ENCODE results near the genes CRTC1 and HOMER3.

DNA sequence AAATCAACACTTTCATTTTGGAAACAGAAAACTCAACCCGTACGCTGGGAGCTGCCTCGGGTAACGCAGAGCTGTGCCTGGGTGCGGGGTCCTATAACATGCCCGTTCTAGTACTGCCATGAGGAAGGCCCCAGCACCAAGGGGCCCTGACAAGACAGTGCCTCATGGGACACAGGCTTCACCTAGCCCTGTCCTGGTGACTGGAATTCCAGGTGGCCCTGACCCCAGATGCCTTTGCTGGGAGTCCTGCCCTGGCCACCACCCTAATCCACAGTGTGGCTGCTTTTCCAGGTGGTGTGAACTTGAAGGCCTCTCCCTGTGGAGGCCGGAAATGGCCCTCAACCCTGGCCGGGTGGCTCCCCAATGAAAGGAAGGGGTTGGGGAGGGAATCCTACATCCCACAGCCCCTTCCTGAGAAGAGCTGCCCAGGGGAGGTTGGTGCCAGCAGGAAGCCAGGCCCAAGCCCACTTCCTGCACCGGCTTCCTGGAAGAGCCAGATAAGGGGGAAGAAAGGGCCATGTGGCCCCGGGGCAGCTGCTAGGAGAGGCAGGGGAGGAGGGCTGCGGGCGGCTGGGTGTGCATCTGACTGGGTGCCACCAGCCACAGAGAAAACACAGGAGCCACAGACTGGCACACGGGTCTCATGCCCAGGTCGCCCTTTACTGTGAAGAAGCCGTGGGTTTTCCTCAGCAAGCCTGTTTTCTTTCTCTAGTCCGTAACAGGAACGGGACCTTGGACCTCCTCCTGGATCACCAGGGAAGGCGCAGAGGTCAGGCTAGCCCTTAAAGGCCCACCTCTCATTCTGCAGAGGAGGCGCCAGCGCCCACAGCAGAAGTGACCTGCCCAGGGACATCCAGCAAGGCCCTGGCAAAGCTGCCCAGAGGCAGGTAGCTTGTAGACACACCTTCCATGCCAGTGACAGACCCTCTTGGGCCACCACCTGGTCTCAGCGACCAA, 4.7 kb downstream of the LSM4 start:
- PRO-cap, result no peak
- RAMPAGE, long total RNA, 4 experiments, result no peak in any of the 4 experiments

DNA sequence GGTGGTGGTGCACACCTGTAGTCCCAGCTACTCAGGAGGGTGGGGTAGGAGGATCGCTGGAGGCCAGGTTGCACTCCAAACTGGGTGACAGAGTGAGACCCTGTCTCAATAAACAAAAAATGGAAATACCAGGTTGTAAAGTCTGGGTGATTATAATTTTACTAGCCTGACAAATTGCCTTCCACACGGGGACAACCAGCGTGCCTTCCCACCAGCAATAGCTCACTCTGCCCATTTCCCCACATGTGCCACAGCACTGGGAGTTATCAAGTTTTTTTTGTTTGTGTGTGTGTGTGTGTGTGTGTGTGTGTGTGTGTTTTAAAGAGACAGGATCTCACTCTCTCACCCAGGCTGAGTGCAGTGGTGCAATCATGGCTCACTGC, 22.3 kb downstream of the PGPEP1 start:
- PRO-cap, result no peak
- RAMPAGE, long total RNA, 4 experiments, result no peak in any of the 4 experiments

DNA sequence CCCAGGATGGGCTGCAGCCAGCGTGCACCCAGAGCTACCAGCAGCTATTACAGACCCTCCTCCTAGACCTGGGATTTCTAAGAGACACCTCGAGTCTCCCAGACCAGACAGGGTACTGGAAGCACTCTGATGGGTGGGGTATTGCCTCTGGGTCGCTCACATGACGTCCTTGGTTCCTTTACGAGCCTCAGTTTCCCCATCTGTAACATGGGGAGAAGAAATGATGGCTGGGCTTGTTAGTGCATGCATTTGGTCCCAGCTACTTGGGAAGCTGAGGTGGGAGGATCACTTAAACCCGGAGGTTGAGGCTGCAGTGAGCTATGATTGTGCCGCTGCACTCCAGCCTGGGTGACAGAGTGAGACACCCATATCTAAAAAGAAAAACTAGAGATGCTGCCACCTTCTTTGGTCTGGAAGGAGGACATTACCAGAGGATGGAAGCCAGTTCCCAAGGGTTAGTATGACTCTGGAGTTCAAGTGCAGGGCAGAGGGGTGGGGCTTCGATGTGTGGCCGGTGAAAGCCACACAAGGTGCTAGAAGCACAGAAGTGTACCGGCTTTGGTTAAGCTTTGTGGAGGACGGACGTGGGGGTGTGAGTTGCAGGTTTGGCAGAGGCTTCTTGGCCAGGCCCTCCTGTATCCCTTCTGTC, 5.0 kb upstream of the SSBP4 start:
- PRO-cap, result no peak
- RAMPAGE, long total RNA, 4 experiments, result no peak in any of the 4 experiments

- PRO-cap, result no peak
- RAMPAGE, long total RNA, 4 experiments, result no peak in any of the 4 experiments
Observed at GRCh38 chr19:18418465-18419101, 615 bp upstream of the SSBP4 start.

- PRO-cap, result bidirectional peak, plus-strand start at chr19:18433708, minus-strand start at chr19:18433606; bidirectional peak, plus-strand start at chr19:18433826, minus-strand start at chr19:18433804
- RAMPAGE, long total RNA, 4 experiments, result start-site peak on the plus strand in 4 of 4 experiments, at chr19:18433155-18433749 at its widest, 5 to 81 reads per replicate
Observed at GRCh38 chr19:18433068-18434126, 4.5 kb downstream of the ISYNA1 start.

- PRO-cap, result no peak
- RAMPAGE, long total RNA, 4 experiments, result no peak in any of the 4 experiments
Observed at GRCh38 chr19:18455894-18456231, 17.9 kb upstream of the ISYNA1 start.

DNA sequence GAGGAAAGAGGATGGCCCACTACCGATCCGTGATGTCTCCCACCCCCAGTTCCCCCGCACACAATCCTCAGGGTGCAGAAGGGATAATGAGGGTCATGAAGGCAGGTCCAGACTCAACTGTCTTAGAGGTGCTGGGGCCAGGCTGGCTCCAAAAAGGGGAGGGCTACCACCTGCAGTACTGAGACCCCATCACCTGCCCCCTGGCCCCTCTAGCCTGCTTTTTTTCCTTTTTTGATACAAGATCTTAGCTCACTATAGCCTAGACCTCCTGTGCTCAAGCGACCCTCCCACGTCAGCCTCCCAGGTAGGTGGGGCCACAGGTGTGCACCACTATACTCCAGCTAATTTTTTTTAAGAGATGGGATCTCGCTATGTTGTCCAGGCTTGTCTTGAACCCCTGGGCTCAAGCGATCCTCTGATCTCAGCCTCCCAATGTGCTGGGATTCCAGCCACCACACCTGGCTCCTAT, 20.6 kb upstream of the ISYNA1 start:
- PRO-cap, result no peak
- RAMPAGE, long total RNA, 4 experiments, result no peak in any of the 4 experiments

GRCh38 chr19:18501572-18502206, 20.2 kb downstream of the ELL start:
- PRO-cap, result no peak
- RAMPAGE, long total RNA, 4 experiments, result no peak in any of the 4 experiments

DNA sequence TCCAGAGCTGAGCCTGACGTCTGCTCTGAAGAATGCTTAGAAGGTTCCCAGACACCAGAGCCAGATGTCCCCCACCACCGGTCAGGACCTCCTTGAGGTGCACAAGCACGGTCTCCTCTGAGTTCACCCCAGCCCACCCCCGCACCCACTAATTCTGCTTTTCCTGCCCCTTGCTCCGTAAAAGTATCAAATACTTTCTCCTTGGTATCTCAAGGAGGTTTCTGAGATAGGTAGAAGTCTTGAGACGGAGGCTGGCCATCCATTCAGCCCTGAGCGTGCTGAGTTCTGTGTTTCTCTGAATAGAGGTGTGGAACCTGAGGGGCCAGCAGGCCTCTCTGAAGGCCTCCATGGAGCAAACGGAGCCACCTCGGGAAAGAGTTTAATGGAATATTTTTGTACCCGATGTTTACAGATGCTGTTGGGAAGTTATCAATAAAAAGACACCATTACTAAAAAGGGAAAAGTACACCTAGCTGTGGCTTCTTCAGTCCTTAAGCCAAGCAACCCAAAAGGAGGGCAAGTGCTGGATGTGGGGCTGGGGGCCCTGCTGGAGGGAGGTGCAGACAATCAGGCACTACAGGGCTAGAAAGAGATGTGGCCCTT, 2.6 kb upstream of the UBA52 start:
- PRO-cap, result no peak
- RAMPAGE, long total RNA, 4 experiments, result no peak in any of the 4 experiments

- PRO-cap, result no peak
- RAMPAGE, long total RNA, 4 experiments, result no peak in any of the 4 experiments
Observed at GRCh38 chr19:18572809-18573182, 1.1 kb downstream of the UBA52 start.

GRCh38 chr19:18573183-18573985, 1.7 kb downstream of the UBA52 start:
- PRO-cap, result no peak
- RAMPAGE, long total RNA, 4 experiments, result no peak in any of the 4 experiments

DNA sequence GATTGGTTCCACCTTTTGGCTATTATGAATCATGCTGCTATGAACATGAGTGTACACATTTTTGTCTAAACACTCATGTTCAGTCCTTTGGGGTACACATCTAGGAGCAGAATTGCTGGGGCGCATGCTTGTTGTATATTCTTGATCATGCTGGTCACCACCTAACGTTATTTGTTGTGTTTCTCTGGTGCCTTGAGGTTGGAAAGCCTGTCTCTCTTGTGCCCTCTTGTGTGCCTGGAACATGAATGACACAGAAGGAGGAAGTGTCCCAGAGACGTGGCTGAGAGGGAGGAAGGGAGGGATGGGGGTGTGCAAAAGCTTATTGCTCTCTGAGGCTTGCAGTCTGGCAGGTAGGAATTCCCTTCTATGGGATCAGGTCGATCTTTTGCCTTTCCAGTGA, 7.5 kb downstream of the KLHL26 start:
- PRO-cap, result no peak
- RAMPAGE, long total RNA, 4 experiments, result no peak in any of the 4 experiments

DNA sequence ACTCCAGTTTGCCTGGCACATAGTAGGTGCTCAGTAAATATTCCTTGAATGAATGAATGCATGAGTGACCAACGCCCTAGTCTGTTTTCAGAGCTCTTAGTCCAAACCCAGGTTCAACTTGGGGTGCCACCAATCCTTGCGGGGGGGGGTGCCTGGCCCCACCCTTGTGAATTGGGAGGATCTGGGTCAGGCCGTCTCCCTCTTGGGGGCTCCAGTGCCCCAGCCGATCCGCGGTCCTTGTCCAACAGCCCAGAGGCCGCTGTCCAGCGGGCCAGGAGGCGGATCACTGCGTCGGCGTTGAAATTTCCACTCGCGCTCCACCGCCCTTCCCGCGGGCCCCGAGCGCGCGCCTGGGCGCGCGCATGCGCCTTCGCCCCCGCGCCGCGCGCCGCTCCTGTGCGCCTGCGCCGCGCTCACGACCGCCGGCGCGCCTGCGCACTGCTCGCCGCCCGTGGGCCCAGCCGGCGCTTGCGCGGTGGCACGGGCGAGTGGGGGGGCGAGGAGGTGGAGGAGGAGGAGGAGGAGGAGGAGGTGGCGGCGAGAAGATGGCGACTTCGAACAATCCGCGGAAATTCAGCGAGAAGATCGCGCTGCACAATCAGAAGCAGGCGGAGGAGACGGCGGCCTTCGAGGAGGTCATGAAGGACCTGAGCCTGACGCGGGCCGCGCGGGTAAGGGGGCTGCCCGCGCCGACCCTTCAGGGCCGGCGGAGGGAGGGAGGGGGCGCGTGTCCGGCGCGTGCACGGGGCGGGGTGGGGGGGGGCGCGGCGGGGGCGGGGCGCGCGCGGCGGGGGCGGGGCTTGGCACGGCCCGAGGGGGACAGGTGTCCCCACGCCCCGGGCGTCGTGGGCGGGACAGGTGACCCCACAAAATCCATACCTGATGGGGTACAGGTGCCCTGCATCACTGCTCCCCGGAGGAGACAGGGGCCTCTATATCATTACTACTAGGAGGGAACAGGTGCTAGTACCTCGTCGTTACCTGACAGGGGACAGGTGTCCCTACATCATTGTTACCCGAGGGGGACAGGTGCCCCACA, at the start of gene CRTC1:
Gene CRTC1, plus strand, starts transcription at position 523 of the 1,039 bp plus-strand sequence.
- PRO-cap, result bidirectional peak, plus-strand start at position 508 of the sequence, minus-strand start at position 340 of the sequence
- RAMPAGE, long total RNA, 4 experiments, result start-site peak on the plus strand in 4 of 4 experiments, centred at positions 507 to 513 of the sequence, 91 to 202 reads per replicate

DNA sequence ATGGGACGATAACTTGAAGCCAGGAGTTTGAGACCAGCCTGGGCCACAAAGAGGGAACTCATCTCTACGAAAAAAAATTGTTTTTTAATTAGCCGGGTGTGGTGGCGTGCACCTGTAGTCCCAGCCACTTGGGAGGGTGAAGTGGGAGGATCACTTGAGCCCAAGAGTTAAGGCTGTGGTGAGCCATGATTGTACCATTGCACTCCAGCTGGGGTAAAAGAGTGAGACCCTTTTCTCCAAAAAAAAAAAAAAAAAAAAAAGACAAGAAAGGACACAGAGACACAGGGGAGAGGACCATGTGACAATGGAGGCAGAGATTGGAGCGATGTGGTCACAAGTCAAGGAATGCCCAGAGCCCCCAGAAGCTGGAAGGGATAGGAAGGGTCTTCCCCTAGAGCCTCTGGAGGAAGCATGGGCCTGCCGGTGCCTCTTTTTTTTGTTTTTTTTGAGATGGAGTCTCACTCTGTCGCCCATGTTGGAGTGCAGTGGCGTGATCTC, 7.9 kb downstream of the CRTC1 start:
- PRO-cap, result no peak
- RAMPAGE, long total RNA, 4 experiments, result no peak in any of the 4 experiments

GRCh38 chr19:18743213-18743612, 47.9 kb downstream of the COMP start:
- PRO-cap, result no peak
- RAMPAGE, long total RNA, 4 experiments, result no peak in any of the 4 experiments

DNA sequence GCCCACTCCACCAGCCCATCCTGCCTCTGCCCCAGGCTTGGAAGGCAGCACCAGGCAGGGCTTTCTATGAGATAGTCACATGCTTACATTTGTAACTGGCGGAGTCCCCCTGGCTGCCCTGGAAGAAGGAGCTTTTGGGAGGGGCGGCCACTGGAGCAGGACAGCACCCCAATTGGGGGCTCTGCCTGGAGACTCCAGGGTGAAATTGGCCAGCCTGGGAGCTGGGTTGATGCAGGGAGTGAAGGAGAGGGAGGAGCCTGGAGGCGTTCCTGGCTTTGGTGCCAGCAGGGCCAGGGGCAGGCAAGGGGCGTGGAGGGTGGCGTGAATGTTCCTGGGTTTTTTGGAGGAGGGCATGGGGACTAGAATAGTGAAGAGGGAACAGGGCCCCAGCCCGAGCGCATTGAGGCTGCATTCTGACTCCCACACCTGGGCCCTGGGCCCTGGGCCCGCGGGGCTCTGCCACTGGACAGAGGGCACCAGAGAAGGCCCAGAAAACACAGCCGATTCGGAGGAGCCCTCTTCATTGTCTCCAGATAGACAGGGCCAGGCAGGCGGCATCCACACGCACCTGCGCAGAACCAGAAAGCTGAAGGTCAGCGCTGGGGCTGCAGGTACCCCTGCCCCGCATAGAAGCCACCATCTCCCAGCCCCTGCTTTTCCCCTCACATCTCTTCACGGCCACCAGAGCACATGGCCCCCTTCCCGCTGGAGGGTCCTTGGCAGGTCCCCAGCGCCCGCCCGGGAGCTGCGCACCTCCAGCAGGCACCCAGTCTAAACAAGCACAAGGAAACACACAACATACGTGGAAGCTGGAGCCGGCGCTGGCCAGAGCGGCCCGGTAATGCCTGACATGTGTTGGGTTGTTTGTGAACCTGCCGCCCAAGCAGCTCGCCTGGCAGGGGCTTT, 29.4 kb downstream of the COMP start:
- PRO-cap, result no peak
- RAMPAGE, long total RNA, 4 experiments, result no peak in any of the 4 experiments

- PRO-cap, result no peak
- RAMPAGE, long total RNA, 4 experiments, result no peak in any of the 4 experiments
Observed at GRCh38 chr19:18769645-18769787, 21.6 kb downstream of the COMP start.

GRCh38 chr19:18903846-18904666, 8.1 kb upstream of the CERS1 start:
- PRO-cap, result no peak
- RAMPAGE, long total RNA, 4 experiments, result no peak in any of the 4 experiments

- PRO-cap, result no peak
- RAMPAGE, long total RNA, 4 experiments, result no peak in any of the 4 experiments
Observed at GRCh38 chr19:18924133-18925242, 5.0 kb downstream of the DDX49 start.

GRCh38 chr19:18940690-18941772, at the start of gene HOMER3:
Gene HOMER3 (minus strand): TSS chr19:18941217.
- PRO-cap, result unidirectional peak, minus-strand start at chr19:18941259
- RAMPAGE, long total RNA, 4 experiments, result start-site peak on the minus strand in 2 of 4 experiments, at chr19:18941235-18941263 at its widest, 84 to 137 reads per replicate

Measured in esophagus muscularis mucosa (tissue), 4 donors.